WTC11 (cell line): ENCODE measurements around a stretch of chr2.

GRCh38 chr2:216933799-216934244, 74.0 kb upstream of the TNP1 start:
- PRO-cap = no peak

DNA sequence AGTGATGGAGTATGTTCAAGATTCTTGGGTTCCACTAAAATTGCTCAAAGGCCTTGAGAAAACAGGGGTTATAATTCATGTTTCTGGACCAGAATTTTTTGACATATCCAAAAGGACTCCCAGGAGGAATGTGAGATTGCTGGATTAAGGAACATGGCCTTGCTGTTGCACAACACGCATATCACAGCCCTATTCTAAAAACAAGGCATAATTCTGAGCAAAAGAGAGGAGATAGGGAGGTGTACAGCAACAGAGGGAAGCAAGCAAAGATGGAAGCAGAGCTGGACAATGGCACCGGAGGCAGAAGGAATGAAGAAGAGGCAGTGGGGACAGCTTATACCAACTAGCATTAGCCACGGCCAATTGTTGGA, 111.8 kb upstream of the TNP1 start:
- PRO-cap = no peak

- PRO-cap = no peak
These were observed 187.8 kb upstream of the TNP1 start for GRCh38 chr2:217047685-217048132.

DNA sequence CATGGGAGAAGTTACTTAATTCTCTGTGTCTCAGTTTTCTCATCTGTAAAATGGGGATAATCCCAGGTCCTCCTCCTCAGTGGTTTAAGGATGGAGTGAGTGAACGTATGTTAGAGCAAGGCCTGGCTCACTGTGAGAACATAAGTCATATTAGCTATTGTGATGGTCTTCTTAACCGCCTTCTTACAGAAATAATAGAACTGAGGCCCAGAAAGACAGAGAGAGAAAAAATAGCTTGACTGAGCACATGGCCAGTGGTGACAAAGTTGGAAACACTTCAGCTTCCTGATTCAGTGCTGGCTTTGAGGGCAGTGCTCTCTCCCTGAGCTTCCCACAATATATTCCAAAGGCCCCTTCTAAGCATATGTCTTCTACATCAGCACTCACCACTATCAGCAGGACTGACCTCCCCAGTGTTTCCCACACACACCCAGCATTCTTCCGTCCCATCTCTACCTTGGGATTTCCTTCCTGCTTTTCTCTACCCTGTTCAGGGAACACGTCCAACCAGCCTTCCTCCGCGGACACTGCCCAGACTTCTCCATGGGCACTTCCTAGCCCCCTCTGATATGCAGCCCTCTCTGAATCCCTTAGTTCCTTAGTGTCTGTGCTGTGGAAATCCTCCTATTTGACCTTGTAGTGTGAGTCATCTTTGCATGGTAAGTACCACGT, 215.0 kb upstream of the TNP1 start:
- PRO-cap = no peak

DNA sequence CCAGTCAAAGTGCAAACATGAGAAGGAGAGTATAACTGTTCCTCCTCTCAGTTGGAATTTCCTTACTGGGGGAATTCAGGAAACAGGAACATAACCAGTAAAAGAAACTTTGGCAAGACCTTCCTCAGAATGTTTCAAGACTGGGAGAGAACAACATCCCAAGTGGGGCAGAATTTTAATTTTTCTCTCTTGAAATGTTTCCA, 552.4 kb upstream of the TNP1 start:
- PRO-cap = no peak

DNA sequence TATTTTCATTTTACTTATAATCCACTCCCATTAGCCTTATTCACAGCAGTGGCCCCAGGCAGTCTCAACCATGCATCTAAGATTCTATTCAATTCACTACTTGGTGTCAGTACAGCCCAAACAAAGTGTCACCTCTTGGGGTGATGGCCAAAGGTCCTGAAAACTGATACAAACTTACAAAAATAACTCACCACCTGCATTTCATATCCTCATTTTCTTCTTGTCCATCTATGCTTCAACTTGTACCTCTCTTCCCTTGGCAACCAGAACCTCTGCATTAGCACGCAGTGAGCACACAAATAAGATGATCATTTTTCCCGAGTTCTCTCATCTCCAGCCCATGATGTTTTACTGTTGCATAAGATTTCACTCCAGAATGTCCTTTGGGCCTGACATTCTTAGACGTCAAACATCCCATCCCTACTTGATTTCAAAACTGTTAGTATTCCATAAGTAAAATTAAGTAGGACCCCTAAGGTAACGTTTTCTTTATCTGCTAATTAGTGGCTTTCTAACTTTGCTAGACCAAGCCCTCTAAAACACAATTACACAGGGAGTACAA, 559.3 kb upstream of the TNP1 start:
- PRO-cap = no peak

GRCh38 chr2:217631980-217632569, 370.7 kb downstream of the TNS1 start:
- PRO-cap = no peak

GRCh38 chr2:217803605-217803870, 199.3 kb downstream of the TNS1 start:
- PRO-cap = no peak

DNA sequence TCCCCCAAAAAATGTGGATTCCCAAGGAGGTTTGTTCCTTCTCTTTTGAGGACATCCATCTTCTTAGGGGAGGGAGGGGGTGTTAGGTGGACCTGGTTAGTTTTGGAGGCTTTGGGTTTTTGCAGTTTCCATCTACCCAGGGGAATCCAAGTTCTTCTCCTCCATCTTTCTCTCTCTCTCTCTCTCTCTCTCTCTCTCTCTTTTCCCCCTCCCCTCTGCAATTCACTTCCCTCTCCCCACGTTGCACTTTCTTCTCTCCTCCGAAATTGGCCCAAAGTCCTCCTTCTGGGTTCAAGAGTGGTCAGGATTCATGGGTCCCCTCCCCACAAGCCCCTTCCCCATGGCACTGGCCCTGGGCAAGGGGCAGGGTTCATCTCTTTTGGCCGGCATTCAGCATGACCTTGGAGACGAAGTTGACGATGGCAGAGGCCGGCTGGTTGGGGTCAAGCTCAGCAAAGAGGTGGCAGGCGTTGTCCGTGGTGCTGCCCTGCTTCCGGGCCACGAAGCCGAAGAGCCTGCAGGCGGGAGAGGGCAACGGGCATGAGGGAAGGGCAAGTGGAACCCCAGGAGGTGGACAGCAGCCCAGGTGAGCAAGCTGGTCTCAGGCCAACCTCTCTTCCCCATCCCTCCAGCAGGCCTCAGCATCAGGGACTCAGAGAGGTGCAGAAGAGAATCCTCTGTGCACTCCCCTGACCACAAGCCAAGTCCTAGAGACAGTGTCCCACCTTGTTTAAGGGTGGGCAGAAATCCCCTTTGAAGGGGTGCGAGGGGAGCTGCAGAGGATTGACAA, 198.5 kb downstream of the TNS1 start:
- PRO-cap = no peak

- PRO-cap = no peak
These were observed 155.4 kb downstream of the TNS1 start for GRCh38 chr2:217847468-217847753.

GRCh38 chr2:217851017-217852009, 151.5 kb downstream of the TNS1 start:
- PRO-cap = no peak

- PRO-cap = no peak
These were observed 149.2 kb downstream of the TNS1 start for GRCh38 chr2:217853398-217854162.

- PRO-cap = no peak
These were observed 144.3 kb downstream of the TNS1 start for GRCh38 chr2:217858106-217859342.

- PRO-cap = no peak
These were observed 123.8 kb downstream of the TNS1 start for GRCh38 chr2:217879029-217879402.

DNA sequence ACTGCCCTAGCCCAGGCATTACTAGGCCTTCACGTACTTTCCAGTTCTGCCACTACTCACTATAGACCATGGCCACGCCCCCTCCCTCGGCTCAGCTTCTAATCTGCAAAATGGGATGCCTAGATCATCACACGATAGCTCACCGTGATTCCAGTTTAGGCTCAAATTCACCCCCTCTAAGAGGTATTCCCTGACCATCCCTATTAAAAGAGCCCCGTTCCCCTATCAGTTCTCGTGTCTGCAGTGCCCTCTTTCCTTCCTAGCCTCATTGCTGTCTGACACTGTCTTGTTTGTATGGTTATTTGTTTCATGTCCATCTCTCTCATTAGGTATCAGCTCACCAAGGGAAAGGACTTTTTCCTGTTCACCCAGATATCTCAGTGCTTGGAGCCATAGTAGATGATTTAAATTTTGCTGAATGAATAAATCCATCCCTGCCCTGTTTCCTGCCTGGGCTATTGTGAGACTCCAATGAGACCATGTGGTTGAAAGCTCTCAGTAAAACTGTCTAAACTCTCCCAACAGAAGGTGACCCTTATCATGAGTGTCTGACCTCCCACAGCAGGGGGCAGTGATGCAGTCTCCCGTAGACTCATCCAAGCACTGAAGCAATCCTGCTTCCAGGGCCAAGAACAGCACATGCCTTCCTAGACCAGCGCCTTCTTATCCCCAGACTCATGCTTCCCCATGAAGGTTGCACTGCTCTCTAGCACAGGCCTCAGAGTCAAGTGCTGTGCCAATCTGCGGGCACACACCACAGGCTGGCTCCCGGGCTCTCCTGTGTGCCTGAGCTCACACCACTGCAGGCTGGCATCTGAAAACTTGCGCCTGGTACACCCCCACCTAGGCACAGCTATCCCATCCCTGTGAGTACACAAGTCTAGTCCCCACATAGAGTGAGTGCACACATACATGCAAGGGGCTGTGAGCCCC, 112.5 kb downstream of the TNS1 start:
- PRO-cap = no peak

DNA sequence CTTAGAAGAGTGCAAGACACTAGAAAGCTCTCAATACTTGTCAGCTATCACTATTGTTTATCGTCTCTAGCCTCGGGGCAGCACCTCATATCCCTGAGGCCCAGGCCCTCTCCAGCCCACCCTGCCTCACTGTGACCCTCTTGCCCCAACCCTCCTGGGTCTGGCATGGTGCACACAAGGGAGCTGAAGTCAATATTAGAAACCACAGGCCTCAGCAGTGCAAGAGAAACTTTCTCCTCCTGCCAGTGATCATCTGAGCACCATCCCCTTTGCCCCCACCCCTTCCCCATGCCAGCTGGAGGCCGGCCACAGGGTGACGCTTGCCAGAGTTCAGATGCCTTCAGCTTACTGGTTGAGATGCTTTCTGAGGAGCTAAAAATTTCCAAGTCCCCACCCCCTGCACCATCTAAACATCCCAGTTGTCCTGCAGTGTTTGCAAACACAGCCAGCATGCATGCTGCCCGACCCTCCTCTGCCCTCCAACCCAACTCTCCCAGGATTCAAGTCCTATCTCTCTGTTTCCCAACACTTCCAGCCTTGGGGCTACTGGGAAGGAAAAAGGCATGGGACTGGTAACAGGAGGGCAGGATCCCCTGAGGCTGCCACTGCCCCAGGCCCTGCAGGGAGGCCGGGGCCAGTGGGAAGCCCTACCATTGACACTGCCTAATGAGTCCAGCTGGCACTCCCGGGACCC, 92.7 kb downstream of the TNS1 start:
- PRO-cap = no peak

- PRO-cap = no peak
These were observed 71.6 kb downstream of the TNS1 start for GRCh38 chr2:217931091-217931750.

- PRO-cap = no peak
These were observed 63.8 kb downstream of the TNS1 start for GRCh38 chr2:217938864-217939448.

DNA sequence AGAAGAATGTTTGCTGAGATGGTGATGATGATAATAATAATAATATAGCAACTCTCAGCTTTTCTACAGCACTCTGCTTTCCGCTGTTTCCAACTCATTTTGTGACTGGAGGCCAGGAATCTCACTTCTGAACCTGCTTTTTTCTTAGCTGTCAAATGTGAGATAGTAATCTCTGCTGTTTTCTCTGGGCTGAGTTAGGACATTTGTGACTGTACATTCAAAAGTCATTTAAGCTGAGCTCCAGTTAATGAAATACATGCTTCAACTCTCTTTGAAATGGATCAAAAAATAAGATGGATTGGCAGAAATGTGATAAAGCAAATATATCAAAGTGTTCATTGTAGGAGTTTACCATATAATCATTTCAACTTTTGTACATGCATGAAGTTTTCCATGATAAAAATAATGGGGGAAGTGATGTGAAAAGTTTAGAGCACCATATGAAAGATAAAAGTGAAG, 58.3 kb downstream of the TNS1 start:
- PRO-cap = no peak

DNA sequence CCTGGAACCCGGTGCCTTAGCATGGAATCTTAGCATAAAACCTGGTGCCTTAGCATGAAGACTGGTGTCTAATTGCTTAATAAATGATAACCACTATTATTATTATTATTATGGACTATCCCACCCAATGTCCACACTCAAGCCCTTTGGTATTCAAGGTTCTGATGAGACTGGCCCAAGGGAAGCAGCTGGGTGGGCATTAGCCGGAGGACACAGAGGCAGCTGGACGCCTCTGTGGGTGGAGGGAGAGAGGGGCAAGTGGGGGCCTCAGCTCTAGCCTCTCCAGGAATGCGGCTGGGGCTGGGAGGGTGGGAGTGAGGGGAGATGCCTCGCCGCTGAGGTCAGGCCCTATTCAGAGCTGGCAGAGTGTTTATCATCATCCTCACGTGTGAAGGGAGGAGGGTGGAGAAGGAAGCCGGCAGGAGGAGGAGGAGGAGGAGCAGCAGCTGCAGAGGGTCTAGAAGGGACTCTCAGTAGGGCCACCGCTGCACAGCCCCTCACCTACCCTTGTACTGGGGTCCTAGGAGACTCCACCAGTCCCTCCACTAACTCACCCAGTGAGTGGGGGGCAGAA, 43.1 kb downstream of the TNS1 start:
- PRO-cap = no peak